Paraaortic lymph node (tissue), 1 donor: ENCODE measurements around the gene PHC3.

DNA sequence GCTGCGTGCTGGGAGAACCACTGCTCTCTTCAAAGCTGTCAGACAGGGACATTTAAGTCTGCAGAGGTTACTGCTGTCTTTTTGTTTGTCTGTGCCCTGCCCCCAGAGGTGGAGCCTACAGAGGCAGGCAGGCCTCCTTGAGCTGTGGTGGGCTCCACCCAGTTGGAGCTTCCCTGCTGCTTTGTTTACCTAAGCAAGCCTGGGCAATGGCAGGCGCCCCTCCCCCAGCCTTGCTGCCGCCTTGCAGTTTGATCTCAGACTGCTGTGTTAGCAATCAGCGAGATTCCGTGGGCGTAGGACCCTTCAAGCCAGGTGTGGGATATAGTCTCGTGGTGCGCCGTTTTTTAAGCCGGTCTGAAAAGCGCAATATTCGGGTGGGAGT, 914.6 kb downstream of the OTOL1 start:
- PRO-cap, result no peak

DNA sequence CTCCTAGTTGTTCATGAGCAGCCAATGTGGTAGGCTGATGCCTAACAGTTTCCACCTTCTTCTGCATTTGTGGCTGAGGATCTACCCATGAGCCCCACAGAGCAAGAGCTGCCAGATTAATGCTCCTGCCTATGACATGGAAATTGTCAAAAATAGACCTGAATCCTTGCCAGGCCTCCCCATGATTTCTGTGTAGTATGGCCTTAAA, 128.9 kb downstream of the SERPINI1 start:
- PRO-cap, result no peak

DNA sequence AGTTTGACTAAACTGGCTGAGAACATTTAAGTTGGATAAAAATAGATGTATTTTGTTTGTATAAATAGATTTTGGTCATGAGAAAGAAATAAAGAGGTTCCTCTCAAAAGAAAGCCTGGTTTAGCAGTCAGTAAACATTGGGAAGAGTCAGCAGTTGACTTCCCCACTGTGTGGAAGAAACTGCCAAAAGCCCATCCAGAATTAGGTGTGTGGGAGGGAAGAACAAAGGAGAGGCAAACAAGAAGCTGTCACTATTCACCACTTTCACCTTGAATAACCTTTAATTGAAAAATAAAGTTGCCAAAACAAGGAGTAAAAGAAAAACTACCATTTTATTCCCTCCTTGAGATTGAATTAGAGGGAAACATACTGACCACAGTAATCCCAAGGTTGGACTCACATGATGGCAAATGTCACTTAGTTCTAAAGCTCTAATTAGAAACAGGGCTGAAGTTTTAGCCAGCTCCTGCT, 139.2 kb downstream of the SERPINI1 start:
- PRO-cap, result no peak

GRCh38 chr3:168027604-168028100, 68.1 kb downstream of the GOLIM4 start:
- PRO-cap, result no peak

DNA sequence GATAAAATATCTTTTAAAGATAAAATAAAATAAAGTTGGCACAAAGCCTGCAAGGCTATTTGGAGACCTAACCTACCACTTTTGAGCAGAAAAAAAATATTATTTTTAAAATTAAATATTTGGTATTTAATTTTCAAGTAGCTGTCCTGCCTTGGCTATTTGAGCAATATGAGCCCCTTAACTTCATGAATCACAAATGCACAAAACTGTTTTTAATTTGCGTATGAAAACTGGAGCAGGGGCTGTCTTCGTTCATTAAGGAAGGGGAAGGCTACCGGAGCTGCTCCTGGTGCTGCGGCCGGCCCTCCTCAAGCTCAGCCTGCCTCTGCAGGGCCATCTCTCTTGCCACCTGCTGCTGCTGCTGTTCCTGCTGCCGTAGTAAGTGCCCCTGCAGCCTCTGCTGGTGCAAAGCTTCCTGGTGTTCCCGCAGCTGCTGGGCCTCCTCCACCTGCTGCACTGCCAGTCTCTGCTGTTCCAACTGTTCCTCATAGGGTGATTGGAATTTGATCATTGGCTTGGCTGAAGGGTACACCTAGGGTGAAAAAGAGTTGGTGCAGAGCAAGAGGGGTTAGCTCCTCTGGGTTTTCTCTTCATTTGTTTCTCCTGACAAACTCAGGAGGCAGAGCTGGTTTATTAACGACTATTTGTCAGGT, 66.1 kb downstream of the GOLIM4 start:
- PRO-cap, result no peak

DNA sequence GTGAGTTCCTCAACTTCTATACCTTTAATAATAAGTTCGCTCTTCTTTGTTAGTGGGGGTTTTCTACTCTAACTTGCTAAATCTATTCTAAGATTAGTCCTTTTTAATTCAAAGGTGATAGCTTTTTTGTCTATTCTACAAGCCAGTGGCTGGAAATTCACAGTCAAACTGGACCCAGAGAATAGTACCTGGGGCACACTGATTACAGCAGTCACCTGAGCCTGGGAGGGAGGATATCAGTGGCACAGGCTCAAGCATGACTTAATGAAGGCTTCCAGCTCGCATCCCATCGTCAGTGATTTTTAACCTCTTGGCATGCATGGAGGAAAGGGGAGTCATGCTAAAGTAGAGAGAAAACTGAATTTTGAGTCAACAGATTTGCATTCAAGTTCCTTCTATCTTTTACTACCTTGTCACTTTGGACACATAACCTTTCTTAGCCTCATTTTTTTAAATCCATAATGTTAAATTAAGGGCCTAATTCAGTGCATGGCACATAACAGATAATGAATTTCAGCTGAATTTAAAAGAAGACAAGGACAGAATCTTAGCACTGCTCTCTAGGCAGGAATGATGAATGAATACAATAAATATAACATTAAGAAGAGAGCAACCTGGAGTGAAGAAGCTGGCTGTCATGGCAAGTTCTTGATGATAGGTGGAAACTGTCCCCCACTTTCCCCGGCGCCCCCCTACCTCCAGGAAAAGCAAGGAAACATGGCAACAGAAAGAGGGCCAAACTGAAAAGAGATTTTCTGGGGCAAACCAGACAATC, 24.7 kb downstream of the GOLIM4 start:
- PRO-cap, result no peak

DNA sequence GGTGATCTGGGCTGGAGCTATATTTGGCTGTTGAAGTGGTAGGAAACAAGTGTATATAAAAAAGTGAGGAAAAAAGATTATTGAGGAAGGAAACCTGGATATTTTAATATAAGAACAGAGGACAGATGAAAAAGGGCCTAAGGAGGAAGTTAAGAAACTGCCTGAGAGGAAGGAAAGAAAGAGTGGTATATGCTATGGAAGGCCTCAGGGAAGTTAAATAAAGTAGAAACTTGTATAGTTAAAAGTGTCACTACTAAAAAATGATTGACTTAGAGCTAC, 164.9 kb upstream of the GOLIM4 start:
- PRO-cap, result no peak

DNA sequence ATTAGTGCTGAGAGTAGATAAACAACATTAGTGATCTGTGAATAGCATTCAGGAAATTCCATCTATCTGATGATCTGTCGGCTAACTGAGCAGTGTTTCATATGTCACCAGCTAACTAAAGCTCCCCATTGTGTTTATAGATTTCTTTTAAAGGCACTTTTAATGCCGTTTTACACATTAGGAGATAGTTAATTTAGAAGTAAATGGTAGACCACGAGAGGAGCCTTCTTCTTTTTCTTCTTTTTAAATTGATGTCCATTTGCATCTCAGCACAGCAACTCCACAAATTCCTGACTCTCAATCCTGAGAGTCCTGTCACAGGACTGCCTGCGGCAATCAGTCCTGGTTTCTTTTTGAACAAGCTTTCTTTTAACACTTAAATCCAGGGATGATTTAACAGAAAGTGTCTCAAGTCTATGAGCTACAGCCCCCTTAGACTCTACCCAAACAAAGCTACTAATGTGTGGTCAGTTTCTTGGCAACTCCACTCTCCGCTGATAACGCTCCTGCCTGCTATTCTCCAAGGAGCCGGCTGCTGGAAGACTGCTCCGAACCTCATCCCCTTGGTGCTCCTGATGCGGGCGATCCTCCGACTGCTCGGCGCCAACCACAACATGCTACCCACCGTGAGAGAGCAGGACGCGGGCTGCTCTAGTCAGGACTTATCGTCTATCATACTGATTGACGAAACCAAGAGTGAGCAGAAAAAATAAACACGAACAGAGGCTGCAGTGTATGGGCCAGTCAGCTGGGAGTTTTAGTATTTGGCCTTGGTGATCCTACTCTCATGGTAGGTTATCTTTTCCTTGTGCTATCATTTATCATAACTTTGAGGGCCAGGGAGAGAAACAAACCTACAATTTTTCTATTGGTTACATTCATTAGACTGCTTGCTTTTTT, 421.3 kb downstream of the MECOM start:
- PRO-cap, result no peak

- PRO-cap, result no peak
Measured at GRCh38 chr3:169273047-169273865, 390.3 kb downstream of the MECOM start.

DNA sequence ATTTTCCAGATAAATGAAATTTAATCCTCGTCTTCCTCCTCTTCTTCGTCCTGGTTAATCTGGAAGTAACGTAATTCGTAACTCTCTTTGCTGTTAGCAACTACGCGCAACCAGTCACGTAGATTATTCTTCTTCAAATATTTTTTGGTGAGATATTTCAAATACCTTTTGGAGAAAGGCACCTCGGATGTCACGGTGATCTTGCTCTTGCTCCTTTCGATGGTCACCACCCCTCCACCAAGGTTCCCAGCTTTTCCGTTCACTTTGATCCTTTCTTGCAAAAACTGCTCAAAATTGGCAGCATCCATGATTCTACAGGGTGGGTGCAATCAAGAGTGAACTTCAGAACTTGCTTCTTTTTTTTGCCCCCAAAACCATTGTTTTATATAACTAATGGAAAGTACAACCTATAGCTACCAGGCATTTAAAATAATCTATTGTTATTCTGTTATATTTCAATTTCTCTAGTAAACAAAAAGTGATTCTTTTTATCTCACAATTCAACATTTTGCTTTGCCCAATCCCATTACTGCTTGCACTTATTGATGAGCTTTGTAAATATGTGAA, 179.8 kb downstream of the MECOM start:
- PRO-cap, result no peak

- PRO-cap, result no peak
Measured at GRCh38 chr3:169811960-169812829, 475 bp upstream of the LRRIQ4 start.

GRCh38 chr3:169813775-169814536, 1.3 kb upstream of the LRRC34 start:
- PRO-cap, result bidirectional peak, plus-strand start at chr3:169814018, minus-strand start at chr3:169813952

DNA sequence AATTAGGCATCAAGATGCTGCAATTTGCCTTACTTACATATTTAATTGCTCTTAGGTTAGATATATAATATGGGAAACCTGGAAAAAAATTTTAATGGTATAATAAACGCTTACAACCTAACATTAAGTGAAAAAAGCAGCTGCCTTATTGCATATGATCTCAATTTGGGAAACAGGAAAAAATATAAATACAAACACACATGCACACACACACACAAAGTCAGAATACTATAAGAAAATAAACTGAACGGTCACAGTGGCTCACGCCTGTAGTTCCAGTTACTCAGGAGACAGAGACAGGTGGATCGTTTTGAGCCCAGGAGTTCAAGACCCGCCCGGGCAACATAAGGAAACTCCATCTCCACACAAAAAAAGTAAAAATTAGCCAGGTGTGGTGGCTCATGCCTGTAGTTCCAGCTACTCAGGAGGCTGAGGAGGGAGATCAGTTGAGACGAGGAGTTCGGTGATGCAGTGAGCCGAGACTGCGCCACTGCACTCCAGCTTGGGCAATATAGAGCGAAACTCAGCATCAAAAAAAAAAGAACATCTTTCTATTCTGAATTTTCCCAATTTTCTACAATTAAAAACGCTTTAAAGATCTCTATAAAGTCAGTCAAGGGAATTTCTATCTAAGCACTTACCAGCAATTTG, 1.1 kb upstream of the SEC62 start:
- PRO-cap, result no peak

DNA sequence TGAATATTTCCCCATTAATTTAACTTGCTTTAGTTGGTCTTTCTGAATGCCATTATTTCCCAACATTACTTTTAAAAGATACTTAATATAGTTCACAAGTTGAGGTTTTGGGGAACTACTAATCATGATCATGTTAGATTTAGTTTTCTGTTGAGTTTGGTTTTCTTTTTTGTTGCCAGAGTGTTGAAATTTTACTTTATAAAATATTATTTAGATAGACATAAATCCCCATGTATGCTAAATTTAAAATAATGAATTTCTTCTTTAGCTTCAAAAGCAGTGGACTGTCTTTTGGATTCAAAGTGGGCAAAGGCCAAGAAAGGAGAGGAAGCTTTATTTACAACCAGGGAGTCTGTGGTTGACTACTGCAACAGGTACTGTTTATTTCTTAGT, 10.1 kb downstream of the SEC62 start:
- PRO-cap, result no peak

GRCh38 chr3:170040197-170040738, 2.5 kb downstream of the GPR160 start:
- PRO-cap, result no peak

DNA sequence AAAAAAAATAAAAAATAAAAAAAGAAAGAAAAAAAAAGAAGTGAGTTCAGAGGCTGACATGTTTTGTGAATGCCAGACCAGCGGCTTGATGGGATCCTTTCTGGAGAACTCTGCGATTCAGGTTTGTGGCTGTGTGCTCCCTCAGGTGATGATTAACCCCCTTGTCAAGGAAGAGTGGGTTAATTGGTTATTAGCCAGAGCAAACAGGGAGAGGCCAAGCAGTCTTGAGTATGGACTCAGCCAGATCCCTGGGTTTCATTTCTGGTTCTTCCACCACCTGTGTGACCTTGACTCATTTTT, 7.7 kb downstream of the GPR160 start:
- PRO-cap, result no peak

GRCh38 chr3:170180032-170180319, 1.6 kb downstream of the PHC3 start:
- PRO-cap, result no peak

GRCh38 chr3:170181181-170182061, at the start of gene PHC3:
Gene PHC3, minus strand, starts transcription at chr3:170181733.
- PRO-cap, result bidirectional peak, plus-strand start at chr3:170181467, minus-strand start at chr3:170181430; unidirectional peak, minus-strand start at chr3:170181604; unidirectional peak, minus-strand start at chr3:170181733

- PRO-cap, result no peak
Measured at GRCh38 chr3:170343864-170344275, 13.6 kb upstream of the SKIL start.

DNA sequence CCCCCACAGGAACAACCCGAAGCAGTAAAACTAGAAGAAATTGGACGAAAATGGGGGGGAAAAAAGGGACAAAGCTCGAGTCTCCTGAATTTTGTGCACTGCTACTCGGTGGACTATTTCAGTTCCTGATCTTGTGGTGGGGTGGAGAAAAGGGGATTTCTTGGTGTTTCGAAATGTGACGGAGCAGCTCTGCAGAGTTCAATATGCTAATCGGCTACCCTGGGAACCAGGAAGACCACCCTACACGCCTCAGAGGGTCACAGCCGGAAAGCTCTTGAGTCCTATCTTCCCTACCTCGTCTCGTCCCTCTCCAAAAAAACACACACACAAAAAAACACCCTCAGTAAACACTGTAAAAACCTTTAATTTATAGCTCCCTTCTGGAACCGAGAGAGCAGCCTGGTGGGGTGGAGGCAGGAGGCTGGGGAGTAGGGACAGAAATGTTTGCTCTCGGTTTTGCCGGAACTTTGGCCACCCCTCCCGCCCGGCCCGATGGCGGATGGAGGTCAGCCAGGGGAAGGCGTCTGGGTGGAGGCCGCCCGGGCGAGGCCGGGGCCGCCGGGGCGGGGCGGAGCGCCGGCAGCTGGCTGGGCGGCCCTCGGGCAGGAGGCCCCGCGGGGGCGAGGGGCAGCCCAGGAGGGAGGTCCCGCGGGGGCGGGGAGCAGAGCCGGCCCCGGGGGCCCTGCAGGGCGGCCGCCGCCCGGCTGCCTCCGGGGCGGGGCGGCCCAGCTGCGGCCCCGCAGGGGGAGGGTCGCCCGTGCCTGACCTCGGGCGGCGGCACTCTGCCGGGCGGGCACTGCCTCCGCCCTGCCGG, 1.0 kb upstream of the SKIL start:
- PRO-cap, result bidirectional peak, plus-strand start at position 252 of the sequence, minus-strand start at position 103 of the sequence; bidirectional peak, plus-strand start at position 664 of the sequence, minus-strand start at position 526 of the sequence